ENCODE measurements around a stretch of chr5.

DNA sequence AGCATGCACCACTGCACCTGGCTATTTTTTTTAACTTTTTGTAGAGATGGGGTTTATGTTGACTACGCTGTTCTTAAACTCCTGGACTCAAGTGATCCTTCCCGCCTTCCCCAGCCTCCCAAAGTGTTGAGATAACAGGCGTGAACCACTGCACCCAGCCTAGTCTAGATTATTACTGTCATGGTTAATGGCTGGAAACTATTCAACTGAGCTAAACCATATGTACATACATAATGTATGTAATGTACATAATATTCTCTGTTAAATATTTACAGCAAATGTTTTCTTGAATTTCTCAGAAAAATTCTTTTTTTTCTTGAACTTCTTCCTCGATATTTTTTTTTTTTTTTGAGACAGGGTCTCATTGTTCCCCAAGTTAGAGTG is 21.3 kb downstream of the PPP2CA start:
- PRO-cap, 3 experiments, result no peak in any of the 3 experiments

DNA sequence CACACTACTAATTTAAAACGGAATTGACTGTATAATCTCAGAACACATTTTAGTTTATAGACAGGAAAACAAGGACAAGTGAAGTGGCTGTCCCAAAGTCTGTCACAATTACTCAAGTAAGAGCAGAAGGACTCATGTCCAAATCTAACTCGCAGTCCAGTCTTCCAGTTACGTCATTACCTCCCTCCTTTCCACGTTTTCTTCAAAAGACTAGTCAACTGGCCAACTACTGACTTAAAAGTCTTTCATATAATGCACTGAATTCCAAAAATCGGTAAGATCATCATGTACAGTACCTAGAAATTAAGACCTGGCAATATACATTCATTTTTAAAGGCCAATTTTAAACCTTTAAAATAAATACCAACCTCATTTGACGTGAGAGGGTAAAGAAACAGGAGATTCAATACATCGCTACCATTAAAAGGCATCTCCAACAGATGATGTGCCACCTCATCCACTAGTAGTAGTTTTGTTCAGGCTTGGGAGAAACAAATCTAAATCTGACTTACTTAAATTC is 1.9 kb downstream of the PPP2CA start:
- PRO-cap, 3 experiments, result no peak in any of the 3 experiments

- PRO-cap, 3 experiments, result no peak in any of the 3 experiments
These were observed 6.5 kb downstream of the UBE2B start for GRCh38 chr5:134377783-134378262.

DNA sequence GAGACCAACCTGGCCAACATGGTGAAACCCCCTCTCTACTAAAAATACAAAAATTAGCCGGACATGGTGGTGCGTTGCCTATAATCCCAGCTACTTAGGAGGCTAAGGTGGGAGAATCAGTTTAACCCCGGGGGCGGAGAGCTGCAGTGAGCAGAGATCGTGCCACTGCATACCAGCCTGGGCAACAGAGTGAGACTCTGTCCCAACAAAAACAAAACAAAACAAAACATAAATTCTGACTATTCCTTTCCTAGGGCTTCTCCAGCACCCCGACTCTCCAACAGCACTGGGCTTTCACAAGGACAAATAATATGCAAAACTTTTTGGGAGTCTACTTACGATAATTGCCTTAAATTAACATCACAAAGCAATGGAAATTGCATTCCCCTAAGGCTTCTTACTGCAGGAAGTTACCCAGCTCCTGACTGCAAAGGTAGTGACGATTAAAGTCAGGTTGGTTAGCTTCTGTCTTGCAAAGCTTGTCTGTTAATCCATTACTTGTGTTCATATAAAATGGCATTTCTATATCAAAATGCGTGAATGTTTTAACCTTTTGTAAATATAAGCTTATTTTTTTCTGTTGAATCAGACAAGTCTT is 16.0 kb upstream of the CDKN2AIPNL start:
- PRO-cap, 3 experiments, result no peak in any of the 3 experiments

DNA sequence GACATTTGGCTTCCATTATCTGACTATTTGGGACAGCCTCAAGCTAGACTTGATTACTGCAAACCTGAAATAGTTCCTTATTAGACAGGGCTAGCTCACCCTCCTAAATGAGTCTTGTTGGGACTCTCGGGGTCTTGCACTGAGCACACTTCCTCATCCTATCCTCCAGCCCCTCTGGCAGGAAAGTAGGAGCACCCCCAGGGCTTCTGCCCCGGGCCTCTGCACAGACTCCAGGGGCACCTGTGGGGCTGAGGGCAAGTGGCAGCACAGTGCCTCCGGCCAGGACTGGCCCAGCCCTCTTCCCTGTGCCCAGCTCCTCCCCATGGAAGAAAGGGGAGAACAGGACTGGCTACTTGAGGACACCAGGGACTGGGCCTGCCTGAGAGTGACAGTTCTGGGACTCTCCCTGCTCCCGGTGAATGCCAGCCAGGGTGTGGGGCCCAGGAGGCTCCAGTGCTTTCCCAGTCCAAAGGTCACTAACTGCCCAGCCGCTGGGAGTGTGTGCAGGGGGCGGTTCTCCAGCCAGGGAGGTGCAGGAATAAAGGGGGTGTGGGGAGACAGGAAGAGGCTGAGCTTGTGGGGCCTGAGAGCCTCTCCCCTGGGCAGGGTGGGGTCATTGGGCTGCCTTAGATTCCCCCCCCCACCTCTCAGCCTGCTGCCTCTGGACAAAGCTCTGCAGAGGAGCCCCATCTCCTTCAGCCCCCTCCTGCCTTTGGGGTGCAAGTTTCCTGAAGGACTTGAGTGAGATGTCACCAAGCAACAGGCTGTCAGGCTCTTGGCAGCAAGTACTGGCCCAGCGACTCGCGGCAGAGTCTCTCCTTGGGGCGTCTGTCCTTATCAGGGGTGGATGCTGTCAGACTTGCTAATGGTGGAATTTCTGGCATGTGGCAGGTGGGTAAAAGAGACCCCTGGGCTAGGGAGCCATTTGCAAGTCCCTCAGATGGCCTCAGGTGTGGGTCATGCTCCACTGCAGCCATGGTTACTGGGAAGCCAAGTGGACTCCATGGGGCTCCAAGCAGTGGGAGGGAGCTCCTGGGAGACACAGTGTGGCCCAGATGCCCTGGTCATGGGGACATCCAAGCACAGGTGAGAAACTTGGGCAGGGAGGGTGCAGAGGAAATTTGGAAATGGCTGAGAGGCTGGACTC is 19.2 kb upstream of the JADE2 start:
- PRO-cap, 3 experiments, result peak in 3 of 3 experiments; most common plus-strand start position 453 of the sequence (in 2); most common minus-strand start position 242 of the sequence (in 3)

- PRO-cap, 3 experiments, result no peak in any of the 3 experiments
These were observed 30.4 kb downstream of the JADE2 start for GRCh38 chr5:134555785-134556442.

DNA sequence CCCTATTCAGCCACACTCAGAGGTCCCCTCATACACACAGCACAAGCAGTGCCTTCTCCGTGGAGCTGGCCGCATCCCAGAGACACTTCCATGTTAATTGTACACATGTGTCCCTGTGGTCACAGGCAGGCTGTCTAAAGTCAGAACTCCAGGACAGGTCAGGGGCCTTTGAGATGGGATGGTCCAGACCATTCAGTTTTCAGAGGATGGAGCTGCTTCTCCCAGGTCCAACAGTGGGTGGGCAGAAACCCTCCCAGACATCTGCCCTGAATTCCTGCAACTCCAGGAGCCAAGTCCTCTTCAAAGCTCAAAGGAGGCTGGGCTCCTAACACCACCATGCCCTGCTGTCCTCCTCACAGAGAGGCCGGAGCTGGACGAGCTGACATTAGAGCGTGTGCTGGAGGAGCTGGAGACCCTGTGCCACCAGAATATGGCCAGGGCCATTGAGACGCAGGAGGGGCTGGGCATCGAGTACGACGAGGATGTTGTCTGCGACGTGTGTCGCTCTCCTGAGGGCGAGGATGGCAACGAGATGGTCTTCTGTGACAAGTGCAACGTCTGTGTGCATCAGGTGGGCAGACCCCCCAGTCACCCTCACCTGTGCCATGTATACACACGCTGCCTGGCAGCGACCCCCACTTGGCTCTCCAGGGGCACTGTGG is 35.0 kb downstream of the JADE2 start:
- PRO-cap, 3 experiments, result no peak in any of the 3 experiments

DNA sequence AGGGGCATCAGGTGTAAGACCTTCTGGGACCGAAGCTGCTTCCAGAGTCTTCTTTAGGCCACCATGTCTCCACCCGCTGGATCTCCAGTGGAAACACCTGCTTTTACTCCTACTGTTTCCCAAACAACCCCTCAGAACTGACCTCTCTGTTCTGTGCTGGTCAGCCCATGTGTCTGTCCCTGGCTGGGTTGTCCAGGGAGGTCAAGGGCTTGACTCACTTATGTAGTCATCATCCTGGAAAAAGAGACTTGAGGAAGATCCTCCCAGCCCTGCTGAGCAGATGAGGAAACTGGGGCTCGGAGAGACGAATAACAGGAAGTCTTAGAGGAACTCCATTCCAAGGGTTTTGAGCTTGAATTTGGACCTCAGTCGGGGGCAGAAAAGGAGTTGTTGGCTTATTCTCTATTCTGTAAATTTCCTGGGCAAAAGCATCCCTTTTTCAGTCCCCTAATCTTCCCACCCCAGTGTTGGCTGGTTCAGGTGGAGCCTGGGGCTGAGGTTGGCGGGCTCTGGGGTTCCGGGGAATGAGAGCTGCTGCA is 42.6 kb downstream of the JADE2 start:
- PRO-cap, 3 experiments, result no peak in any of the 3 experiments

DNA sequence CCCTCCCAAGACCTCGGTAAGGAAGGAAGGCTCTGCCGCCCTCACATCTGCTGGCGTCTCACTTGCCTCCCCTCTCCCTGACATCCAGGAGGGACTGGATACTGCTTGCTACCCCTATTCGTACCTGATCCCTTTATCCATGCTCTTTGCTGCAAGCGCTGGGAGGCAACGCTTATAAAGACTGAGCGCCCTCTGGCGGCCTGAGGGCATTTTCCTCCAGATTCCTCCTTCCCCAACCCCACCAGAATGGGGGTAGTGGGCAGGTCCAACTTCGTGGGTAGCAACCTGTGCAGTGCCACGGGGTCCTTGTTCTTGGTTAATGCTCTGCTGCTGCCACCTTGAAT is 52.3 kb downstream of the JADE2 start:
- PRO-cap, 3 experiments, result no peak in any of the 3 experiments

GRCh38 chr5:134591244-134591753 is 41.3 kb downstream of the SAR1B start:
- PRO-cap, 3 experiments, result peak in 1 of 3 experiments; most common plus-strand start chr5:134591521 (in 1)

- PRO-cap, 3 experiments, result no peak in any of the 3 experiments
These were observed 12.6 kb downstream of the SEC24A start for GRCh38 chr5:134661005-134661755.

DNA sequence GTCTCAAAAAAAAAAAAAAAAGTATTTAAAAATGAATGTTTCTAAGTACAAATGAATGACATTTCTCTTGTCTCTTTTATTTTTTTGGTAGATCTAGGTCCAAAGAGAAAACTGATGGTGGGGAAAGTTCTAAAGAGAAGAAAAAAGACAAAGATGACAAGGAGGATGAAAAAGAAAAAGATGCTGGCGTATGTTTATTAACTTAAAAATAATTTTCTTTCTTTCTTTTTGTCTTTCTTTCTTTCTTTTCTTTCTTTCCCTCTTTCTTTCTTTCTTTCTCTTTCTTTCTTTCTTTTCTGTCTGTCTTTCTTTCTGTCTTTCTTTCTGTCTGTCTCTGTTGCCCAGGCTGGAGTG is 12.2 kb downstream of the DDX46 start:
- PRO-cap, 3 experiments, result no peak in any of the 3 experiments

- PRO-cap, 3 experiments, result peak in 1 of 3 experiments; most common minus-strand start chr5:134935889 (in 1)
These were observed 30.6 kb downstream of the PCBD2 start for GRCh38 chr5:134935568-134935956.

GRCh38 chr5:135331563-135332210 is 67.3 kb downstream of the MACROH2A1 start:
- PRO-cap, 3 experiments, result no peak in any of the 3 experiments

DNA sequence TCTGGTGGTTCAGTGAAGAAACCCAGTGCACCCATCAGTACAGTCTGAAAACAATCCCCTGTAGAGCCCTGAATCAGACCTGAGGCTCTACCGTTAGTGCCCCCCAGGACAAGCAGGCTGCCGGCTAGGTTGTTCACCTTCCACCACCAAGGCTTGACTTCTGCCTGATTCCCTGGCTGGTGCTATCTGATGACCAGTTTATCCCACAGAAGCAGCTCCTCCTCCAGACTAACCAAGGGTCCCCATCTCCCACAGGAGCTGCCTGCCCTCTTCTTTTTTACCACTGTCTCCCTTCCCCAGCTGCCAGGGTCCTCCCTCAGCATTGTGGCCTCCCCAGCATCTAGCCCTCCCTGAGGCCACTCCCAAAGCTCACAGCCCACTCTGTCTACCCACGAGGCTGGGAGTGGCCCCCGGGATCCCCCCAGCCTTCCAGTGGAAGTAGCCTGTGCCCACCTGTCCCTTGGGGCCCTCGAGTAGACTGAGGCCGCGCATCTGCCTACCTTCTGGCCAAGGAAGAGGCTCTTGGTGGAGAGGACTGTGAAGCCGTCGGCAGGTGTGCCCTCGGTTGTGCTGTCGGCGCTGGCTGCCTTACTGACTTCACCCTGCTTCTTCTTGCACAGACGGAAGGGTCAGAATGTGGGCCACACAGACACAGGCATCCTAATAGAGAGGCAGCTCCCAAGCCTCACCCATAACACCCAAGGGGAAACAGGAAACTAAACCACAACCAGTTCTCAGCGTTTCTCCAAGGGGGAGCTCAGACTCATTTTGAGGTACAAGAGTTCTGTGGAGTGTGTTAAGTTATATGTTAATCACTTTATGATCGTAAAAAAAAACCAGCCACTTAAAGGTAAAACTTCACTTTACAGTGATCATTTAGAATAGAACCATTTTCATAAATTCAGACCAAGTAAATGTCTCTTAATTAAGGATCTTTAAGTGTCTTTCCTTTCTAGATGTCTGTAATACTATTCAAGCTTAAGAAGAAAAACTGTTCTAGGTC is 38.7 kb downstream of the MACROH2A1 start:
- PRO-cap, 3 experiments, result no peak in any of the 3 experiments

- PRO-cap, 3 experiments, result no peak in any of the 3 experiments
These were observed 32.2 kb downstream of the MACROH2A1 start for GRCh38 chr5:135366894-135367093.

DNA sequence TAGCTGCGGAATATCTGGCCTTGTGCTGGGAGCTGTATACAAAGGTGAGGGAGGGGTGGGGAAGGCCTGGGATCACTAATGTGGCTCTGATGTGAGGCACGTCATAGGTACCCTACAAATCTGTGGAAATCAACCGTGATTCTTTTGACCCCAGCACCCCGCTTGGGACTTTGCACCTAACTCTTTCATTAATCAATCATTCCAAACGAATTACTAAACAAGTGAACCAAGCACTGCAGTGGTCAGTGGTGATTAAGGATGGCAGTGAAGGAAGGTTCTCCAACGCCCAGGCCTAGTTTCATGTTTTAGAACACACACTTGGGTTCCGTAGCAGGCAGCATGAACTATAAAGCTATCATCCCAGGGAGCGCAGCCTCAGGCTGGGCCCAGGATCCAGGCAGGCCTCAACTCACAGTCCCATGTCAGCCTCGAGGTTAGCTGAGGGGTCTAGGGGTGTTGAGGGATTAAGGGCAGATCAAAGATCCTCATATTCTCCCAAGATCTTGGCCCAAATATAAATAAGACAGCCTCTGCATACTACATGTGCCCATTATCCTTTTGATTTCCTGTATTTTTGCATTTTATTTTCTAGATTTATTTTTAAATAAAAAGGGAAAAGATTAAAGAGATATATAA is 18.7 kb downstream of the MACROH2A1 start:
- PRO-cap, 3 experiments, result no peak in any of the 3 experiments

DNA sequence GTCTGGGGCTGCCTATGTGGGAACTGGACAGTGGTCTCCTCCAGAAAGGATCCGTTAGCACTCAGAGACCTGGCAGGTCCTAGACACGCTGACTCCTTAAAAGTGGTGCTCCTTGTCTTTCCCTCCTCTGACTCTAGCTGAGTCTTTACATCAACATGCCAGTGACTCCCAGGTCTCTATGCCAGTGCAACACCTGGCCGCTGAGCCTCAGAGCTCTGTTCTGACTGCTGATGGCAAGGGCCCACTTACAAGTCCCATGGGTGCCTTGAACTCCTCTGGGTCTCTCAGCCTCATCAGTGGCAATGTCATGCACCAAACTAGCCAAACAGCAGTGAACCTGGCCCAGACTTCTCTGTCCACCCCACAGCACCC is 7.7 kb downstream of the MACROH2A1 start:
- PRO-cap, 3 experiments, result no peak in any of the 3 experiments

GRCh38 chr5:135458820-135459536 is 6.8 kb upstream of the TIFAB start:
- PRO-cap, 3 experiments, result no peak in any of the 3 experiments

- PRO-cap, 3 experiments, result peak in 1 of 3 experiments; most common plus-strand start chr5:135489082 (in 1); most common minus-strand start chr5:135488961 (in 1)
These were observed 36.8 kb upstream of the TIFAB start for GRCh38 chr5:135488795-135489517.